ENCODE data around the gene RRP12.

GRCh38 chr10:96056892-96057612 is 13.7 kb downstream of the CCNJ start:
- PRO-cap = no peak

DNA sequence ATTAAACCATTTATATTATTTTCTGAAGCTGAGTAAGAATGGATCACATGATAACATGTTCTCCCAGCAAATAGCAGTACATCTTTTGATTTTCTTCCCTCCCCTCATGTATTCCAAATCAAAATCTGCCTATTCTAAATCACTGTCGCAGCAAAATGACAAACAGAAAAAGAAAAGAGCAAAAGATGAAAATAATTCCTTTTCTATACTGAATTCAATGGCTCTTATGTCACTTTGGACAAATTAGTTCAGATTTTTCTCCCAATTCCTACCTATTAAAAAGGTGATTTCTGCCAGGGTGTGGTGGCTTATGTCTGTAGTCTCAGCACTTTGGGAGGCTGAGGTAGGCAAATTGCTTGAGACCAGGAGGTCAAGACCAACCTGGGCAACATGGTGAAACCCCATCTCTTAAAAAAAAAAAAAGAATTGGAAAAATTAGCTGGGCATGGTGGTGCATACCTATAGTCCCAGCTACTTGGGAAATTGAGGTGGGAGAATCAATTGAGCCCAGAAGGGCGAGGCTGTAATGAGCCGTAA is 10.3 kb downstream of the ZNF518A start:
- PRO-cap = no peak

GRCh38 chr10:96257760-96258549 is 13.4 kb downstream of the BLNK start:
- PRO-cap = no peak

- PRO-cap = no peak
Observed at GRCh38 chr10:96260055-96260560, 11.3 kb downstream of the BLNK start.

DNA sequence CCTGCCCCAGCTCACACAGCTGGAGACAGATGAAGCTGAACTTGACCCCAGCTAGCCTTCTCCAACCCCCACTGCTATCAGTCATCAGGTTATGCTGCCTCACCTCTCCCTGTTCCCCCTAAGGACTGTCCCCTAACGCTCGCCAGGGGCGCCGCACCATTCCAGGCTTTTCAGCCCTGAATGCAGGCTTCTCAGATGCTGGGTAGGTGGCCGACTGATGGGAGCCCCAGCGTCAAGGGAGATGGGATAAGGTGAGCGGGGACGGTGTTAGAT is 15.8 kb upstream of the OPALIN start:
- PRO-cap = no peak

GRCh38 chr10:96512545-96513080 is 1.1 kb downstream of the TLL2 start:
- PRO-cap = no peak

DNA sequence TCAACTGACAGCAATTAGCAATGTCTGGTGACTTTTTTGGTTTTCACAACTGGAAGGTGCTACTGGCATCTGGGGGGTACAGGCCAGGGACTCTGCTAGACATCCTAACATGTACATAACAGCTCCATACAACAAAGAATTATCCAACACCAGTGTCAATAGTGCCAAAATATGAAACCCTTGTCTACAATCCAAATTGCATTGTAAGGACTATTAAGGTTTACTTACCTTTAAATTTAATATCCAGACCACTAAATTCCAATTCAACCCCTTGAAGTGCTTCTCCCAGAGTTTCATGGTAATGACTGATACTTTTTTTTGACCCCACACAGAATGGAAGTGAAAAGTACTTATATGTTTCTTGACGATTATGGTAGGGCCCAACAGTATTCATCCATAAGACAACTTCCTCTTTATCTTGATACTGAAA is 10.4 kb downstream of the TM9SF3 start:
- PRO-cap = no peak

- PRO-cap = no peak
Observed at GRCh38 chr10:96588031-96588490, 1.2 kb upstream of the TM9SF3 start.

- PRO-cap = no peak
Observed at GRCh38 chr10:96696358-96696791, 23.9 kb downstream of the PIK3AP1 start.

DNA sequence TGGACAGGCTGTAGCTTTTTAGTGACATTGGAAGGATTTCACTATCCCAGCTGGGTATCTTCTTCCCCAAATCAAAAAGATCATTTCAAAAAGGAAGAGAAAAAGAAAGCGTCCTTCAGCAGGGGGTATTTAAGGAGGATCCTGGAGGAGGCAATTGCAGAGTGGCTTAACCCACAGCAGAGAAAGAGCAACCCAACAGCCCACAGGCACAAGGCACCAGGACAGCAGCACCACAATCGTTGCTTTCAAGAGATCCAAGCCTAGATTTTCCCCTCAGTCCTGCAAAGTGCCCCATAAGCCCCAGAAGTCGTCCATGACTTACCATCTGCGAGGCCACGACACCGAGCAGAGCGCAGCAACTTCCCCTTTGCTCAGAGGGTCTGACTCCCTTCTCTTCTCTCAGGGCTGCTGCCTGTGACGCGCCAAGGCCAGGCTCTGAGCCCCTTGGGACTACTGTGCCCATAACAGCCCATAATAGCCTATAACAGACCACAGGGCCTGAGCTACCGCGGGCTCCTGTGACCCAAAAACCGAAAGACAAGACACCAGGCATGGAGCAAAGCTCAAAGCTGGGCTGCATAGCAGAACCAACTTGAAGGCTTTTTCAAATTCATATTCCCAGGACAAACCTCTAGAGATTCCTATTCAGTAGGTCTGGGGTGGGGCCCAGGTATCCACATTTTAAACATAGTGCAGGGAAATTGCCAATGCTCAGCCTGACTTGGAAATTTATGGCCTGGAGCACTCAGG is 19.7 kb downstream of the PIK3AP1 start:
- PRO-cap = no peak

- PRO-cap = no peak
Observed at GRCh38 chr10:96750071-96750803, 29.9 kb upstream of the PIK3AP1 start.

GRCh38 chr10:96872070-96872887 is 40.2 kb downstream of the LCOR start:
- PRO-cap = no peak

GRCh38 chr10:97020666-97021437 is 164.9 kb downstream of the SLIT1 start:
- PRO-cap = bidirectional peak, plus-strand start at chr10:97021083, minus-strand start at chr10:97020898

DNA sequence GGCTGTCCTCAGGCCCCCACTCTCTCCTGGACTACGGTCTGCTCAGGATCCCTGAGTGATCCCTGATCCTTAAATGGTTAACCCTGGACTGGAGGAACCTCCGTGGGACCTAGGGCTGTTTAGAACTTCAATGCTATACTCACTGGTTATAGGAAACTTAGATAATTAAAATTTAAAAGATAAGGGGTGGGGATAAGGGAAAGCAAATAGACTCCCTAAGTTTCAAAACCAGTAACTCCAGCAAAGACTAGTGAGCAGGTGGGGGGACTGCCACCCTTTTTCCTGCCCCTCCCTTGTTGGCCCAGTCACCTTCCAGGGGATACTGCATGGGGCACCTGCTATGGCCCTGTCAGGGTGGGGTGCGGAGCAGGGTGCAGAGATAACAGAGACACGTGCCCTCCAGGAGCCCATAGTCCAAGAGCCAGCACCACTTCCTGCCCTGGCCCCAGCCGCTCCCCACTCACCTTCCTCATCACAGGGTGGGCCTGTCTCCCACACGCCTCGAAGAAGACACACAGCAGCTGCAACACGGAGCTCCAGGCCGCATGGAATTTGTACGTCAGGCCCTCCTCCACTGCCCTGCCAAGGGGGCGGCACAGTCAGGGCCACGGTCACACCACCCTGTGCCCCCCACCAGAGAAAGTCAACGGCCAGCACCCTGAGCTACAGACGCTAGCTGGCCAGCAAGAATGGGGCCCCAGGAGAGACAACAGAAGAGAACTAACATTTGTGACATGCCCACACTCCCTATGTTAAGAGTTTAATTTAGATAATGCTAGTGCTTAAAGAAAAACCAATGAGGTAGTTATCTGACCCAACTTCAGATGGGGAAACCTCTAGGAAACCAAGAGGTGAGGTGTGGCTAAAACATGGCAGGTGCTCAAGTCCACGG is 20.6 kb downstream of the RRP12 start:
- PRO-cap = no peak

DNA sequence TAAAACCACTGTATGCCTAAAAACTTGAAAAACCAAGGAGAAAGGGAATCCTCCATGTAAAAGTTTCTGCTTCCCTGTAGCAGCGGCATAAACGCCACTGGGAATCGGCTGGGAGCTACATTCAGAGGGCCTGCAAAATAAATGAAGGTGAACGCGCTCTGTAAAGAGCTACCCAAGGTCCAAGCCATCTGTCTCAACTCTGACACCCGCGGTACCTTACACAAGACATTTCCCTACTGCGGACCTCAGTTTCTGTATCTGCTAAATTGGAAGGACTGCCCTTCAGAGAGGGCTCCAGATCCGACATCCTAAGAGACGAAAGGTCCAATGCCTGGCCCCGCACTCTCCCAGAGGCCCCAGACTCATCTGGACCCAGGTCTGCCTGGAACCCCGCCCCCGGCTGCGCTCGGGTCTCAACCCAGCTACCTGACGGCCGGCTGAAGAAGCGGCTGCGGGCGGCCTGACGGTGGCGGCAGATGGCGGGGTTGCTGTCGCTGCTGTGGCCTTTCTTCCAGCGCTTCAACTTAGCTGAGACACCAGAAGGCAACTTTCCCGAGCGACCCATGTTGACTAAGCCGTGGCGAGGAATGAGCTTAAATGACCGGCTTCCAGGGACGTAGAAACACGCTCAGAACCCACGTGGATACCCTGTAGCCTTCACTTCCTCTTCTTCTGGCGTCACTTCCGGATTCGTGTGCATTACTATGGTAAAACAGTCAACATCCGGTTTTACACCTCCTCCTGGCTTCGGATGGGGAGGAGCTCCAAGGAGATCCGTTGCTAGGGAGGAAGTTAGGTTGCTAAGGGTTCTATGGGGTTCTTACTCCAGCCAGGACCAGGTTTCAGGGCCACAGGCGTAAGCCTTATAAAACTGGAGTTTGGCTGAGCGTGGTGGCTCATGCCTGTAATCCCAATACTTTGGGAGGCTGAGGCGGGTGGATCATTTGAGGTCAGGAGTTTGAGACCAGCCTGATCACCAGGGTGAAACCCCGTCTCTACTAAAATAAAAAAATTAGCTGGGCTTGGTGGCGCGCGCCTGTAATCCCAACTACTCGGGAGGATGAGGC is at the start of gene RRP12:
RRP12 (minus strand) TSS at position 674 of the 1,067 bp plus-strand sequence.
- PRO-cap = bidirectional peak, plus-strand start at position 748 of the sequence, minus-strand start at position 674 of the sequence

DNA sequence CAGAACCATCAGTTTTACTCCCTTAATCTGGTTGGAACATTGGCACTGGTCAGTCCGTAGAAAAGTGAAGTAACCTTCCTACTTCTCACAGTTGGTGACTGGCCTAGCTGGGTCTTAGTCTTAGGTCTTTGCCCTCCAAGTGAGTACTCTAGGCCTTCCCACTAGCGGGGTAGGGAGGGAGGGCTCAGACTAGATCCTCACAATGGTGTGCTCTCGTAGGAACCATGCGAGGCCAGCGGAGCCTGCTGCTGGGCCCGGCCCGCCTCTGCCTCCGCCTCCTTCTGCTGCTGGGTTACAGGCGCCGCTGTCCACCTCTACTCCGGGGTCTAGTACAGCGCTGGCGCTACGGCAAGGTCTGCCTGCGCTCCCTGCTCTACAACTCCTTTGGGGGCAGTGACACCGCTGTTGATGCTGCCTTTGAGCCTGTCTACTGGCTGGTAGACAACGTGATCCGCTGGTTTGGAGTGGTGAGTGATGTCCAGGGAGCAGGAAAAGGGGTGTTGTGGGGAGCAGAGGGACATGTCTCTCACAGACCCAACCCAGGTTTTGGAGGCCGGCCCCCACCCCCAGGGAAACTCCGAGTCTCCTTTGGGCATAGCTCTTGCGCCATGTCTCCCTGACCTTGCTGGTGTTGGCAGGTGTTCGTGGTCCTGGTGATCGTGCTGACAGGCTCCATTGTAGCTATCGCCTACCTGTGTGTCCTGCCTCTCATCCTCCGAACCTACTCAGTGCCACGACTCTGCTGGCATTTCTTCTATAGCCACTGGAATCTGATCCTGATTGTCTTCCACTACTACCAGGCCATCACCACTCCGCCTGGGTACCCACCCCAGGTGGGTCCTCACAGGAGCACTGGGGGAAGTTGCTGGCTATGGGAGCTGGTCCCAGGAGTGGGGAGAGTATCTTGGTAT is 5.7 kb downstream of the ZDHHC16 start:
- PRO-cap = no peak

- PRO-cap = no peak
Observed at GRCh38 chr10:97455302-97455922, 9.4 kb downstream of the ZDHHC16 start.

GRCh38 chr10:97479679-97480557 is 18.3 kb downstream of the MMS19 start:
- PRO-cap = no peak

- PRO-cap = no peak
Observed at GRCh38 chr10:97518893-97519340, 20.2 kb downstream of the UBTD1 start.

DNA sequence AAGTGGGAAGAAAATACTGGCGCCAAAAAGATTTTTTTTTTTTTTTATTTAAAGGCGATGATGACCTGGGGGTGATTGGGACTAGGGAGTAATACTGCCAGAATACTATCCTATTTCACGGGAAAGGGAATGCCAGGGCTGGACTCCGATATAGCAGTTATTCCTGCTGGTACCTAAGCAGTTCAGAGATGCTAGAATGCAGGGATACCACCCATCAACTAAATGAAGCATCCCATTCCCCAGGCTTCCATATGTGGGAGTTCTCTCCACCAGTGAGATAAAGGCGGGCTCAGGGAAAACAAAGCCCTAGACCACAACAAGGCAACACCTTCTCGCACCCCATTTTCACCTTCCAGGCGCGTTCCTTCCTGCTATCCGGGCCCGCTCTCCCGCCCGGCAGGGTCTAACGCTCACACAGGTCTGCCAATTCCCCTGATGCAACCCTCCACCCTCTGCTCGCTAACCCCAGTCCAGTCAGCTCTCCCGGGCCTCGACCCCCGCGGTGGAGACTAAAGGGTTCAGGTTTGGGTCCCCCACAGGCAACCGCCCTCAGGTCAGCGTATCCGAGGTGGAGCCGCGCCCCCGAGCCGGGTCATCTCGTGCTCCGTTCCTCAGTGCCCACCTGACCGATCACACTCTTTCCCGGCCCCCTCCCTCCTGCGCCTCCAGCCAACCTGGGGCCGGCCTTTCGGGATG is 479 bp downstream of the MORN4 start:
- PRO-cap = no peak